Subcutaneous preadipocyte (primary cell): ENCODE measurements around the genes TYSND1 and EIF4EBP2.

GRCh38 chr10:69898309-69899001 is 96.7 kb downstream of the COL13A1 start:
- CAGE, long polyA plus RNA = no peak

- CAGE, long polyA plus RNA = no peak
Measured at GRCh38 chr10:70146451-70147166, at the start of gene TYSND1. TYSND1 (minus strand) TSS chr10:70146700.

- CAGE, long polyA plus RNA = no peak
Measured at GRCh38 chr10:70227612-70228010, 5.6 kb downstream of the PPA1 start.

- CAGE, long polyA plus RNA = no peak
Measured at GRCh38 chr10:70232963-70233253, 321 bp downstream of the PPA1 start.

DNA sequence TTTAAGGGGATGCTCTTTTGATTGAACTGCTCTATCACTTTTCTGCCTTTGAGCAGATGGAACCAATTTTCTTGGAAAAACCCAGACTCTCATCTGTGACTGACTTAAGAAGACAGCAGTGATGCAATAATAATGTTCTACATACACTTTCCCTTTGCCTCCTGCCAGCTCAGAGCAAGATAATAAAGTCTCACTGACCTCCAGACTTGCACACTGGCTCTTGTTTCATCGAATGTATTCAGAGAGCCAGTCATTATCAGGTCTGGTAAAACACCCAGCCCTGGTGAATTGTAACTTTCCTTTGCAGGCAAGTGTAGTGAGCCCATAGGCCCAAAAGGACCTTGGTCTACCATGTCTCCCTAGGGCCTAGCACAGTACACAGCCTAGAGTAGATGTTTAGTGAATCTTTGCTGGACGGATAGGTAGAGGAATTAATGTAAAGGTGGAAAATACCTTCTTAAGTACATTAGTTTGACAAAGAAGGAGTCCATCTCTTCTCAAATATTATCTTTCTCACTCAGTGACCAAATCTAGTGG is 1.9 kb upstream of the PPA1 start:
- CAGE, long polyA plus RNA = no peak

DNA sequence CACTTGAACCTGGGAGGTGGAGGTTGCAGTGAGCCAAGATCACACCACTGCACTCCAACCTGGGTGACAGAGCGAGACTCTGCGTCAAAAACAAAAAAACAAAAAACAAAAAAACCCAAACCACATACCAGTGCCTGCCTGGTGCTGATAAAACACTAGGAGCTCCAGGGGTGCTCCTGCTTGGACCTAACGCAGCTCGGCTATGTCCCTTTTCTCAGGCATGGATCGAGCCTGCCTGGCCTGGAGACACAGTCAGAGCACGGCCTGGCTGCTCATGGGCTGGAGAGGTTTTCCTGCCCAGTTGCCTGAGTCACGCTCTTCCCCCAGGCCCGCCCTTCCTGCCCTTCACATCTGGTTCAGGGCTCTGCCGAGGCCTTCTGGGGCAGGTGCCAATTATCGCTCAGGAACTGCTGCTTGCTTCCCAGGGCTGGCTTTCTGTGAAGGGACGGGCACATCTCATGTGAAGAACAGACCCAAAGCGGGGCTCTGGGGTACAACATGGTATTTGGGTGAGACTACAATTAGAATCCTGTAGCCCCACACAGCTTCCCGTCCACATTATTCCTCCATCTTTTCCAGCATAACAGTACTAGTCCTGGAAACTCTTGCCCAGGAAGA is 12.7 kb upstream of the NPFFR1 start:
- CAGE, long polyA plus RNA = no peak

DNA sequence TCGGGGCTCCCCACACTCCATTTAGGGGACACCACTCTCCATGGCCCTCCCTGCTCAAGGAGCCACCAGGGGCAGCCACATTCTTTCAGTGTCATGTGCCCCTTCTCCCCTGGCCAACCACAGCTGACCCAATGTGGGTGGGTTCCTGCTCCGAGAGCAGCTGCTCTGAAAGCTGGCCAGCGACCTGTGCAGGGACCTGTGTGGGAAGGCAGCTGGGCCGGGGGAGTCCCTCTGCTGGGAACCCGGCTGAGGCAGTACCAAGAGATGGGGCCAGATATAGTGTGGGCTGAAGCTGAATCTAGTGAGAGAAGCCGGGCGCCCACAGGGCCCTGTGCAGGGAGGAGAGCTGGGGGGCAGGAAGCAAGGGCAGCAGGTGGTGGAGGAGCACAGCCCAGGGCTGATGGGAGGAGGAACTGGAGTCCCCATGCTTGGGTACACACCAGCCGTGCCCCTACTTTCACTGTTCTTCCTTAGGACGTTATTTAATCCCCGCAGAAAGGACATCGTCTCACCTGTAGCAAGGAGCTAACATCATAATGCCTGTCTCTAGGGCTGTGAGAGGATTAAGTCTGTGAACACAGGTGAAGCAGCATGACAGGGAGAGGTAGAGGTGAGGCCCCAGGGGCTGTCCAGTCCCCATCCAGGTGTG is 40.7 kb upstream of the NPFFR1 start:
- CAGE, long polyA plus RNA = no peak

GRCh38 chr10:70404091-70404647 is at the start of gene EIF4EBP2:
EIF4EBP2 (plus strand) TSS chr10:70404145.
- CAGE, long polyA plus RNA = no peak

- CAGE, long polyA plus RNA = no peak
Measured at GRCh38 chr10:70405124-70406231, 1.5 kb downstream of the EIF4EBP2 start.

DNA sequence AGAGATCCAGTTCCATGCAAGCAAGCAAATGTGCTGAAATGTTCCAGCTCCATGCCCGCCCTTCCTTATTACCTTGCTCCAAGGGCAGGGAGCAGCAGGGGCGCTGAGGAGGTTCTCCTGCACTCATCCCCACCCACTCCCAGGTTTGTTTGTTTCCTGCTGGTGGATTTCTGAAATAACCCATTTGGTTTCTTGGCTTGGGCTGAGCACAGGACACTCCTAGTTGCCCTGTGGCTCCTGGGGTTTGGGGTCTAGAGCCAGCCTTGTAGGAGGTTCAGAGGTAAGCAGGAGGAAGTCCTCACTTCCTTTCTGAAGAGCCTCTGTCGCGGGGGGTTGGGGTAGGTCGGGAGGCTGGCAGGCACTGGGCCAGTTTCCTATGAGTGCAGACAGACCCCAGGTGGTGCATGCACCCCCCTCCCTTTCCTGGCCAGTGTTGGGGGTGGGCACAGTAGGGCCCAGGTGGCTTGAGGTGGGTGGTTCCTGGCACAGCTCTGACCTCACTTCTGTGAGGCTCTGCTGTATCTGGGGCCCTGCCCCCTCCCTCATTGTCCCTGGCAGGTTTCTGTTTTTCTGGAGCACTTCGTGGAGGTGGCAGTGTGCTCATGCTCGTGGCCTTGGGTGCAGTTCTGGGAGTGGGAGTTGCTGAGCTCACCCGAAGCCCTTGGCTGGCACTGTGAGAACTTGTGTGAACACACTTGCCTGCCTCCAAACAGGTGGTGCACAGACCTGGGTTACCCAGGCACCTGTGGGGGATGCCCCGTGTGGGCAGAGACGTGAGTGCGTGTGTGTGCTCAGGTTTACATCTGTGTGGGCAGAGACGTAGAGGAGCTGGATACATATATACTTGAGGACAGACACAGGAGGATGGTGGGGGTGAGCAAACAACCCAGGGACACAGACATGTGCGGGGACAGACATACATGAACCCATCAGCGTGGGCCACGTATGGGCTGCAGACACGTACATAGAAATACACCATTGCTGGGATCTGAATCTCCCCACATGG is 1.8 kb downstream of the PALD1 start:
- CAGE, long polyA plus RNA = no peak

DNA sequence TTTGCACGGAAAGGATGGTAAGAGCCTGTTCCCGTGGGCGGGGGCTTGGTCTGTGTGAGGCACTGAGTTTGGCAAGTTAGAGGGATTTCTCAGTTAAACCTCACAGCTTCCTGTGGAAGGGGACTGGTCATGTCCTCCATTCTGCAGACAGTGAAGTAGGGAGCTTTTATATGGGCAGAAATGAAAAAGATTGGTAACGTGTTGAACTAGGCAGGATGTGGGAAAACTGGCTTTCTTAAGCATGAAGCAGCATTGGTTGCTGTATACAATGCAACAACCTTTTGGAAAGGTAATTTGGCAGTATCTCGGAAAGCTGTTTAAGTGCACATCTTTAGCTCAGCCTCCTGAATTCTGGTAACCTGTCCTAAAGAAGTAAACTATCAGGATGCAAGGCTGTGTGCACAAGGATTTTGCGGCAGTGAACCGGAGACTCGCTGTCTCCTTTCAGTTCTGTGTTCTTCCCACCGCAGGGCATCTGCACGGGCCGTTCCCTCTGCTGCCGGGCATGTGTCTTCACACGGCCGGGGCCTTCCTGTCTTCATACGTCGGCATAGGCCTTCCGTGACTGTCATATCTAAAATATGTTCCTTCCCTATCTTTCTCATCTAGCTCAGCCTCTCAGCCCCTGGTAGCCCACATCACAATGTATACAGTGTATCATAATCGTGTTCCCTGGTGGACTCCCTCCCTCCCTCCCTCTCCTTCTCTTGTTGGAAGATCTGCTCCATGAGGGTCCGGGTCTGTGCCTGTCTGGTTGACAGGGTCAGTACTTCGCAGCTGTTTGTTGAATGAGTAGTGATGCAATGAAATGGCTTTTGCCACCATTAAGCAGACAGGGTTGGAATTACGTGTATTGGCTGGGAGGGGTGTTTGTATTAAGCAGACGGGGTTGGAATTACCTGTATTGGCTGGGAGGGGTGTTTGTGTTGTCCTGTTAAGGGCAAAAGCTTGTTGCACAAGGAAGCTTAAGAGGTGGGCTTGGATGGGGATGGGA is 16.4 kb downstream of the PALD1 start:
- CAGE, long polyA plus RNA = no peak

DNA sequence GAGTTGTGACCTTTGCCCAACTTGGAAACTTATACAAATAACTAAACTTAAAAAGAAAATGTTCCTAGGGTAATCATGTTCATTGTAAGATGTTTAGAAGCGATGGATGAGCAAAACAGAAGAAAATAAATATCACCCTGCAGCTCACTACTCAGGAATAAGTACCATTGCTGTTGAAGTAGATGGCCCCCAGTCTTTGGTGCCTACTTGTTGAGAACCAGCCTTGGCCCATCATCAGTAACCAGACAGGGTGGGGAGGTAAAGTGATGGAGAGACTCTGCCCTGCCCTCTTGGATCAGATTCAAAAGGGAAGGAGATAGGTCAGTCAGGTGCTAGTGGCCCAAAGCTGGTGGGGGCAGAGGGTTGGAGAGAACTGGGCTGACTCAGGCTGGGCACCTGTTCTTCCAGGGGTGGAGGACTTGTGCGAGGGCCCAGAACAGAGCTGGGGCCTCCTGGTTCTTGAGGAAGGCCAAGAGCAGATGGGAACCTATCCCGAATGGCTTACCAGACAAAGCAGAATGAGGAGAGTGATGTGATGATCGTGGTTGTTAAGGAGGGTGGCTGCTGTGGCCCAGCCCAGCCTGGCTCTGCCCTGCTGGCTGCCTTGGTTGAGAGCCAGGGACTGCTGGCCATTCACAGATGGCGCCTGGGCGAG is 36.4 kb downstream of the PALD1 start:
- CAGE, long polyA plus RNA = no peak

- CAGE, long polyA plus RNA = no peak
Measured at GRCh38 chr10:70592417-70592735, 10.2 kb downstream of the PRF1 start.

DNA sequence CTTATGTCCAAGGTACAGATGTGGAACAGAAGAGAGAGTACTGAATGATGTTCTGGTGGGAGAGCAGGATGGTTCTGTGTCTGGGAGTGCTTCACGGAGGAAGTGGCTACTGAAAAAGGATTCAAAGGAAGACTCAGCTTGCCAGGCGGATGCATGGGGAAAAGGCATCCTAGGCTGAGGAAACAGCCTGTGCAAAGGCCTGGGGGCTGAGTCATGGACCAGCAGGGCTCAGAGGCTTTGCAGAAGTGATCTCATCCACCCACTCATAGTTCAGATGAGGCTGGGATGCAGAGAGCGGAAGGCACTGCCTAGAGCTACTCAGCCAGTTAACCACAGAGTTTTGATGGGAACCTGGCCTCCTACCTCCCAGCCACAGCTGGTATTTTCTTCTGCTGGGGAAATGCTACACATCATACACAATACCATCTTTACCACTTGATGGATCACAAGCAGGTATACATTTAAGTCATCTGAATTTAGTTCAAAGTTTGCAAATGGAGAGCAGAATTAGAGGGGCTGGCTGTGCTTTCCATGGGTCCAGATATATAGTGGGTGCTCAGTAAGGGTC is 15.8 kb upstream of the ADAMTS14 start:
- CAGE, long polyA plus RNA = no peak

GRCh38 chr10:70887075-70887214 is 1.4 kb downstream of the PCBD1 start:
- CAGE, long polyA plus RNA = no peak

- CAGE, long polyA plus RNA = no peak
Measured at GRCh38 chr10:70890912-70891410, 2.6 kb upstream of the PCBD1 start.

GRCh38 chr10:71211894-71212101 is 572 bp upstream of the UNC5B start:
- CAGE, long polyA plus RNA = no peak

DNA sequence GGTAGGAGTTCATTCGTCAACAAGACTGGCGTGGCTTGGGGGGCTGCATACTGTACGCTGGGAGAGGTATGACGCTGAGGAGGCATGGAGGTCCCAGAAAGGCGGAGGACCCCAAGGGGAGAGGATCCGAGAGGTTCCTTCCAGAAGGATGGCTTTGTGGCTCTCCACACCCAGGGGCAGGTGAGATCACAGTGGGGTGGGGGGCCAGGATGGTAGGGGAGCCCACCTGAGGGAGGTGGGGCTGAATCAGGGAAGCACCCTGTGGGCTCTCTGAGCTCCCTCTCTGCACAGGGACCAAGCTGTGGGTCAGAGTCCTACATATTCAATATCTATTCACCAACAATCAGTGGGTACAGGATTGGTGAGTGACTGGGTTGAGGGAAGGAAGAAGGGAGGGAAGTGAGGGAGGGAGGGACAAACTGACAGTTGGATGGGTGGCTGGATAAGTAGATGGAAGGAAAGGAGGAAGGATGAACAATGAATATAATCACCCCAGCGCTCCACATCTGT is 33.9 kb downstream of the UNC5B start:
- CAGE, long polyA plus RNA = no peak

DNA sequence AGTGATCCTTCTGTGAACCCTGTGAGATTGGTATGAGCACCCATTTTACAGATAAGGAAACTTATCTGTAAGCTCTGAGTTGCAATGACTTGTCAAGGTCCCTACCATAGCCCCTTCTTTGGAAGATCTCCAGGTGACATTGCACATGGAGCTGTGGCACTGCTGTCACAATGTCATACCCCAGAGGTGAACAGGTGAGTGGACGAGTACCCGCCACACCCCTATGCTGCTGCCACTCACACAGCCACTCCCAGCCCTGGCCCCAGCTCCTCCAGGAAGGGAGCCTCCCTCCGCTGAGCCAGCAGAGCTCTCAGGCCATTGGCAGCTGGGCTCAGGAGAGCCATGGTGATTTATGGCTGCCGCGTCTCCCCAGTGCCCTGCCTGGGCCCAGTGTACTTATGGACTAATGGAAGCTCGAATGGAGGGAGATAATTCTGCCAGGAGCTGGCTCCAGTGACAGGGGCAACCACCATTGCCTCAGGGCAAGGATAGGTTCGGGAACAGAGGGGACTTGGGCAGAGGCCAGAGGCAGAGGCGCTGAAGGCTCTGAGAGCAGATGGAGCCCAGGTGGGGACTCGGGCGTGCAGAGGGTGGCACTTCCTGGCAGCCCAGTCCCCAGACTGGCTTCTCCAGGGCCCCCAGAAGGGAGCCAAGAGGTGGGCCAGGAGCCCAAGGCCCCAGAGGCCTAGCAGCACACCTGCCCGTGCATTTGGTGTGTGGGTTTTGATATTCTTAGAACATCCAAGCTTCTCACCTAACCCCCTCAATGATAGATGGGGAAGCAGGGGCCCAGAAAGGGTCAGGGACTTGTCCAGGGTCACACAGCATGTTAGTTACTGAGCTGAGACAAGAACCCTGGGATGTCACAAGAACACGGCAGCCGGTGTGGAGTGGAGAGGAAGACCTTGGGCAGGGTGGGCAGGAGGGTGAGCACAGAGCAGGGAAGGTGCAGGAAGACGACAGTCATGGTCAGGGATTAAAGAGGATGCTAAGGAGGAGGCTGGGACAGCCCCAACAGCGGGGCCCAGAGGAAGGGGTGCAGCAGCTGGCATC is 44.0 kb downstream of the UNC5B start:
- CAGE, long polyA plus RNA = no peak

DNA sequence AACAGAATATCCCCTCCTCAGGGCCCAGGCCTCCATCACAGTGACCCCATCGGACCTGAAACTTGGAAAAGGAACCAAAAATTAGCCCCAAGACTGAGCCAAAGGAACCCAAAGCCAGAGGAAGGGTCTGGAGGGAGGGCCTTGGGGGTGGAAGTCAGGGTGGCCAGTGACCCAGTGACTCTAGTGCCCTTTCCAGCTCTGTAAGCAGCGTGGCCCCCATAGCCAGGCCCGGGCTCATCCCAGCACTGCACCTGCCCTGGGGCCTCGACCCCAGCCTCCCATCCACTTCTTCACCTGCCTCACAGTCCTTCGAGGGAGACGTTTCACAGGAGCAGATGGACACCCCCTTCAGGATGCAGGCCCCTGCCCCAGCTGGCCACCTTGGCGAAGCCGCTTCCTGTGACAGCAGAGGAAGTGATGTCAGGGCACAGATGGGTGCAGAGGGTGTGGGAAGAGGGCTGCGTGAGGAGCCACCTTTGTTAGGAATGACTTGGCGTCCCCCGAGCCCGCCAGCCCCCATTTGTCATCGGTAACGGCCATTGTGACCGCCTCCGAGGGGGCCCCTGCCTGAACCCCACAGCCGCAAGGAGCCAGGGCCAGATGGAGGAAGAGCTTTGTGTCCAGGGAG is 47.5 kb upstream of the SLC29A3 start:
- CAGE, long polyA plus RNA = no peak